Mesothelial cell of epicardium (in vitro differentiated cells): ENCODE measurements around a stretch of chr3.

DNA sequence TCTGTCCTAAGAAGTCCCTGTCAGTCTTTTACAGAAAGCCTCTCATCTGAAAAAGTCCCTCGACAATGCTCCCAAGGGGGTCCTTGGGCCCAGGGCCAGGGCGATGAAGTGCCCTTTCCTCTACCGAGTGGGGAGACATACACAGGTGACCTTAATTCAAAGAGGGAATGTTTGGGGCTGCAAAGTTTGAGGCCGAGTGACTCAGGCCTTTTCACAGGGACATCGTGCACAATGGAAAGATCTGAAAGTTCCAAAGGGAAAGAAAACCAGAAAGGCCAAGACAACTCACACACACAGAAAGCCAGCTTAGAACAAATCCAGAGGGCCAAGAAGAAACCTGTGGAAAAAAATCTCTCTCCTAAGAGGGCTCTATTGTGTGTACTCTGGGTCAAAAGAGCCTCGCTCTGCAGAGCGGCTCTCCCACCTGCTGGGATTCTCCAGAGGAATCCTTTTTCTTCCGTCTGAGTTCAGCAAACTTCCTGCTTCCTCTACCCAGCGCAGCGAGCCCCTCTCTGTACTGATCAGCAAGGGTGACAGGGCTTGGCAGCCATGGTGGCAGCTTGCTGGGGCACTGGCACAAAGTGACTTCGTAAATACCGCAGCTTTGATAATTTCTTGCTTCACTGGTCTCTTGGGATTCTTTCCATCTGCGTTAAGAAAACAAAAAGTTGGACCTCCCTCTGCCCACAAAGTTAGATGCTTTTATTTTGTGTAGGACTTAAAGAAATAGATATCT, 259.1 kb downstream of the OPA1 start:
- PRO-cap, result no peak

DNA sequence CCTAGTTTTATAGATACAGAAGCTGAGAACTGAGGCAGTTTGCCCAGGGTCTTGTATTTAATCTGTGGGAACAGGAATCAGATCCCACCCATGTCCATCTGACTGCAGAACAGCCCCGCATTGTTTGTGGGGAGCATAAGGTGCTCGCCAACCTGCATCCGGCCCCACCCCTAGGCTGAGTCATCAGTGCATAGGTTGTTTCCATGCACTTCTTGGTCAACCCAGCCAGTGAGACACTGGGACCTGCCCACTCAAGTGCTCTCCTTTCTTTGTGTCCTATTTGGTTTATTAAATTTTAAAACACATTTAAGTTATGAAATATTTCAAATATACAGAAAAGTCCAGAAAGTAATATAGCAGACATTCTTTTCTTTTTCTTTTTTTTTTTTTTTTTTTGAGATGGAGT, 266.2 kb downstream of the OPA1 start:
- PRO-cap, result no peak

DNA sequence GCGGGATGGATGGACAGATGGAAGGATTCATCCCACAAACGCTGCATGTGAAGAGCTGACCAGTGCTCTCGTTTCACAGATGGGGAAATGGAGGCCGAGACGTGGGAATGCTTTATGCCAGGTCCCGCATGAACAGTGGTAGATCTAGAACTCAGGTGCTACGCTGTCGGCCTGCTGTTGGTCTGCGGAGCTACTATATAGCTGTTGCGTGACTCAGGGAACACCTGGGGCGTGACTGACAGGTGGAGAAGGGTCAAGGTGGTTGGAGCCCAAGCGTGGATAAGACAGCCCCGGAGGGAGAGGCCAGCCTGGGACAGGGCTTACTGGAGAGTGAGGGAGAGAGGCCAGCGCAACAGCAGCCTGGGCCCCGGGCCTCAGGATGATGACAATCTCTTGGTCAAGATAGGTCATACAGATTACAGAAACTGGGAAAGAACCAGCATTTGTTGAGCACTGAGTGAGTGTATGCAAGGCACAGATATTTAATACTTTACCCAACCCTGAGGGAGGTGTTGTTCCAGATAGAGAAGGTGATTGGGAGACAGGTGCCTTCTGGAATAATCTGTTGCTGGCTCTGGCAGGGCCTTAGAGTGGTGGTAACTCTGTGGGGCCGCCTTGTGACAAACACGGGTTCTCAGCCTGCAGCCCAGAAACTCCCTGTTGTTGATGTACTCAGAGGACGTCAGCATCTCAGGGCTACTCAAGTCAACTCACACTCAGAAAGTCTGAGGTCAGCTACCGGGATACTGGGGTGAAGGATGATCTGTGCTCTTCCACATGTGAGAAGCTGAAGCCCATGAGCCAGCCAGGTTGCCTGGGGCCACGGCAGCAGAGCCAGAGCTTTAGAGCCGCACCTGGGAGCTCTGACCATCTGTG, 265.5 kb upstream of the HES1 start:
- PRO-cap, result no peak

GRCh38 chr3:193897906-193898134, 238.1 kb upstream of the HES1 start:
- PRO-cap, result no peak

GRCh38 chr3:193910652-193911447, 225.1 kb upstream of the HES1 start:
- PRO-cap, result no peak

DNA sequence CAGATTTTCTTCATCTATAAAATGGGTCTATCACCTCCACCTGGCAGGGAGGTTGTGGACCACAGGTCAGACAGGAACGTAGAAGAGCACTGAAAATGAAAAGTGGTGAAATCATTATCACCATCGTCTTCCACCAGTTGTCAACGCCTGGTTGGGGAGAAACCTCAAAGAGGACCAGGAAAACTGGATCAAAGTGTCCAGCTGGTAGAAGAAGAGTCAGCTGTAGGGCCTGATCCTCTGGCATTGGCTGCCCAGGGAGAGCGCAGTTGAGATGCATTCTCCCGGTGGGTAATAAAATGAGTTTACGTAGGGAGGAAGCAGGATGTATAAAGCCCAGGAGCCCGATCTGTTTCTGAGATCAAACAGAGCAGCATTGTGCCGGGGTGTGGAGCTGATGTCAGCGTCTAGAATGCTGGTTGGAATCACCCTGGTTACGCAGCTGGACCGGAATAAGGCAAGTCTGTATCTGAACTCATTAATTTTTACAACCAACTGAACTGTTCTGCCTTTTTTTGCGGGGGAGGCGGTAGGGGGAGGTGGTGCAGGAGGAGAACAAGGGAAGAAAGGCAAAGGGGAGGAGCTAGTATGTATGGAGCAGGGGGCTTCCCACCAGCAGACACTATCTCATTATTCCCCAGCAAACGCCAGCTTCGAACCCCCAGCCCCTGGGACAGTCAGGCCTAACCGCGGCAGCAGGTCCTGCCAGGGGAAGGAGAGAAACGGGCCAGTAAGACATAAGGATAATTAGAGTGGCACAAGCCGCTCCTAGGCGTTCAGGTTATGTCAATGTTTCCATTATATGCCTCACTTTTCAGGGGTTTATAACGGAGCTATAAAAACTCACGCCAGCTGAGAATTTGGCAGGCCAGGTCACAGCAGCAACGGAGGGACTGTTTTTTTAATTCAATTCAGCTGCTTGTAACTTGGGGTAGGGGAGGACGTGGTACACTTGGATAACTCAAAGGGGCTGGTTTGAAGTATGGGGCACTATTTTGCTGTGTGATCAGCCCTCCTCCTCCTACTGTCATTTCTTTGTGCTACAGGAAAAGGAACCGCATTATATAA, 175.4 kb upstream of the HES1 start:
- PRO-cap, result no peak

- PRO-cap, result no peak
These were observed 164.6 kb upstream of the HES1 start for GRCh38 chr3:193971227-193971861.

DNA sequence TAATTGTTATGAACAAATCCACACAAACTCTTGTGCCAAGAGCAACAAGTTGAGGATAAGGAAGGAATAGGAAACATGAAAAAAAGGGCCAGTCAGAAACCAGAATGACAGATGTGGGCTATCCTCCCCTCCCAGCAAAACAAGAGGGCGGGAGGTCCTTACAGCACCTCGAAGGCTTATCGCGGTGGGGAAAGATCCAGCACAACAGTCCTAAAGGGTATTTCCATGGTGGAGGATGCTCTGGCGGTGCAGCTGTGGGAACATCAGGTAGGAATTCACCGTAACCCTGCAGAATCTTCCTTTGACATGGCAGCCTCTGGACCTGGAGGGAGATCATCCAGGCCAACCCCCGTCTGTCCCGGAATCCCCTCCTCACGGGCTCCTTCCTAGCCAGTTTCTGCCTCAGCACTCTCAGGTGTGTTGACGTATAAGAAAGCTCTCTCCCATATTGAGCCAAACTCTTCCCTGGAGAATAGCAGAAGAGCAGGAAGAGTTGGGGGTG, 155.4 kb upstream of the HES1 start:
- PRO-cap, result no peak

DNA sequence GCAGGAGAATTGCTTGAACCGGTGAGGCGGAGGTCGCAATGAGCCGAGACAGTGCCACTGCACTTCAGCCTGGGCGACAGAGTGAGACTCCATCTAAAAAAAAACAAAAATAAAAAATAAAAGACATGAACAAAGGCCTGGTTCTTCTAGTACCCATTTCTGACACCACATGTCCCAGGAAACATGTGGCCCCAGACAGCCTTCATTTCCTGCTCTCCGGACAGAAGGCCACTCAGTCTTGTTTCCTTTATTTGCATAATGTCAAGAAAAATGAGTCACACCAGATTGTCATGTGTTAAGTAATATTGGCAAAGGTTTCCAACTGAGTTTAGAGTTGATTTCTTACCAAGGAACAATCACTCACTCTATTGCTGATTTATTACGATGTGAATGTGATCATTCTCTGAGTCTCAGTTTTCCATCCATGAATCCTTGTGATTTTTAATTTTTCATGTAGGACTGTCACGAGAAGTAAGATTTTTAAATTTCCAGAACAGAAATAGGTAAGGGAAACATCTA, 130.8 kb upstream of the HES1 start:
- PRO-cap, result no peak

DNA sequence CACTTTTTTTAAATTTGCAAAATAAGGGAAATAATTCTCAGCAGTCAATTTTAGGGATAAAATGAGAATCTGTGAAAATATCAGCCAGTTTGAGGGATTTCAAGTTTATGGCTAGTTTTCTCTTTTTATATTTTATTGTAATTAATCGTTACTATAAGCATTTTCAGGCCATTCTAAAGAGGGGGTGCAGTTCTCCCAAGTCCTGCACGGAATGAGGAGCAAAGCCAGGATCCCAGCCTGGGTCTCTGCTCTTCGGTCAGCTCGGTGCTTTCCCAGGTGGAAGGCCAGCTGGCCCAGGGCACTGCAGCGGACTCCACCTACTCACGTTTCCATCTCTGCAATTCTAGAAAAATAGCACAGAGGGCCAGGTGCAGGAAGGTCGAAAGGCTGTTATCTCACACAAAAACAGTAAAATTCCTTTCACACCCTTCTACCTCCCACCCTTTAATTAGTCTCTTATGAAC, 59.5 kb upstream of the HES1 start:
- PRO-cap, result no peak

DNA sequence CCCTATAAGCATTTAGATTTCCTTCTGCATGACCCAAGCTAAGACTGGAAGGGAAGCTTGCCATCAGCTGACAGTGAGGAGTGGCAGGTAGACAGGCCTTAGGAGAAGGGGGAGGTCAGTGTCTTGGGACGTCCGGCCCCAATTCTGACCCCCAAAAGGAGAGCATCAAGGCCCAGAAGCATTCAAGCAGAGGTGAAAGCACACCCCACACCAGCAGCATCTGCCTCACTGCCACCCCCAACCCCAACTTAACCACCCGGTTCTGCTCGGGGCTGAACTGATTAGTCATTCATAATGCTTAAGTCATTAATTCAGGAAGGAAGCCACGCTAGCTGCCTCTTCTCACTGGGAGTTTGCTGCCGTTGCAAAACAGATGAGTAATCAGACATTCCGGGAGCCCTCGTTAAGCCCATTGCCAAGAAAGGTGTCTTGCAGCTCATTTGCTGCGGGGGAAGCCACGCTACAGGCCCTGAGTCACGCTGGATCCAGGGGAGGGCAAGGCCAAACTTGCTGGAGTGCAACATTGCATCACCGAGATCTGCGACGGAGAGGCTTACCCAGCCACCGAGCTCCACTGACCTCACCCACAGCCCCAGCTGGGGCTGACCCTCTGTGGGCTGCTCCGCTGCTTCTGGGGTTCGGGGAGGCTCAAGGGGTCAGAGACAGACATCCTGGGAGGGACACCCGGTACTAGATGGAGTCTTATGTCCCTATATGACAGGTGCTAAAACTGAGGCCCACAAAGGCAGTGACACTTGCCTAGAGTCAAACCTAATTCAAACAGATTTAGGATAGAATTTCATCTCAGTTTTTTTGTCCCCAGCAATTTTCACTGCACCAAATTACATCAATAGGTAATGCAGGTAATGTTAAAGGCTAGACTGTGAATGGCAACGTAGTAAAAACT, 46.4 kb upstream of the HES1 start:
- PRO-cap, result no peak

DNA sequence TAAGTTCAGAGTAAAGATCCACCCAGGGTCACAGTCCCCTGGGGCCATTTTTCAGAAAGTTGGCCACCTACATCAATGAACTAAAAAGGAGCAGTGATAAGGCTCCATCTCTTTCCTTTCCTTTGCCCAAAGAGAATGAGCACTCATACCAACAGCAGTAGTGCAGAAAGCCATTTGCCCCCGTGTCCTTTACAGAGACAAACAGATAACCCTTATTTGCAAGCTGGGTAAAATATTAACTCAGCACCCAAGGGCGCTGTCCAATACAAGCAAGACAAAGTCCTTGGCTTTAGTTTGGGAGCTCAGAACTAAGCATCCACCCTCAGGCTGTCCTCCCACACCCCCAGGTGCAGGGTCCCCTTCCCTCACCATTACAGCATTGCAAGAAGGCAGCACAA, 34.4 kb upstream of the HES1 start:
- PRO-cap, result no peak

GRCh38 chr3:194134708-194134893, 1.3 kb upstream of the HES1 start:
- PRO-cap, result unidirectional peak, minus-strand start at chr3:194134741; bidirectional peak, plus-strand start at chr3:194135192, minus-strand start at chr3:194134860

- PRO-cap, result no peak
These were observed 1.9 kb downstream of the HES1 start for GRCh38 chr3:194137896-194138204.

DNA sequence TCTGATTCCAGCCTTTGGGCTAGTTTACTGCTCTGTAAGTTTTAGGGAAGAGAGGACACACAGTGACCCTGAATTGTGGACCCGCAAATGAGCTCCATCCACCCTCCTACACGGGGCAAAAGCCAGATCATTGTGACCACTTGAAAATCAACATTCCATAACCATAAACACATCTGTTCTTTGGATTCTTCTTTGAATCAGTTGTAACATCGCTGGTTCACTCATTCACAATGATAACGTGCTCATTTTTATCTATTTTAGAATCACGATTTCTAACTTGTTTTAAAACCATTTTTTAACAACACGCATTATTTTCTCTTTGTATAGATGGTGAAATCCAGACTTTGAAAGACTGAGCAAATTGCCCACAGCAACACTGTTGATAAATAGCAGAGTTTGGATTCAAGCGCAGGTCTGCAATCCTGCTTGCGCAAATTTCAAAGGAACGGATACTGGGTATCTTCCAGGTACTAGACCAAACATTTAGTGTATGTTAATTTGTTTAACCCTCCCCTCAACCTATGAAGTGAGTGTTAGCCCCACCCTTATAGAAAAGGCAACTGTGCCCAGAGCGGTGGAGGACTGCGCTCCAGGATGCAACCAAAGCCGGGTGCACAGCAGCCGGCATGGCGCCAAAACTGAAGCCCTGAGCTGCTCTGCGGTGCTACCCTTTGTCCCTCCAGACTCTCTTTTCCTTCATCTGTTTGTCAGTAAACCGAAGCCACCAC, 103.9 kb downstream of the CPN2 start:
- PRO-cap, result no peak

GRCh38 chr3:194261465-194261887, 89.7 kb downstream of the CPN2 start:
- PRO-cap, result no peak

DNA sequence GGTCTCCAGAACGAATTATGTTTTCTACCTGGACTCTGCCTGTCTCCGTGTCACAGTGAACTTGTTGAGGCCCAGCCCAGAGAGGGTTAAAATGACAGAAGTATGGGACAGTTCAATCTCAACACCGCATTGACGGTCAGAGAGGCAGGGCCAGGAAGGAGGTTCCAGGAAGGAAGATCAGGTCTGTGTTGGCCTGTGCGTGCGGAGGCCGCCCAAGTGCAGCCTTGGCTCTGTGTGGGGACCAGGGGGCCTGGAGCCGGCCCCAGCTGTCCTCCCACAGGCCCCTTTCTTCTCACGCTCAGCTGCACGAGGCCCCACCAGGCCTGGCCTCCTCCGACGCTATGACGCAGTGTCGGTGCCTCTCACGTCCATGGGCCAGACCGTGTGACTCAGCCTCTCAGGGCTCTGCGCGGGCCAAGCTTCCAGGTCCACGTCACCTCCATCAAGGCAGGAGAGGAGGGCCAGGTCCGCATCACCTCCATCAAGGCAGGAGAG, 83.3 kb downstream of the CPN2 start:
- PRO-cap, result no peak

GRCh38 chr3:194397975-194398406, 1.1 kb downstream of the GP5 start:
- PRO-cap, result no peak

DNA sequence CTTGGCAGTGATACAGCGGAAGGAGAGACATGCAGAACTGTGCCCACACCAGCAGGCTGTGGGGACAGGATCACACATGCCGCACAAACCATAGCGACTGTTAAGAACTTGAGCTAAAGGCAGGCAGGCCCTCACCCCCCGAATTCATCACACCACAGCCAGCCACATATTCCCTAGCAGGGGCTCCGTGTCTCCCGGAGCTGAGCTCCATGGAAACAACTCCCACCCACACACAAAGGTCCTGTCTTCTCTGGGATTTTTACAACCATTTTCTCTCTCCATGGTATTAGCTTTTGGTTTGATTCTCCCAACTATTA, 3.0 kb upstream of the GP5 start:
- PRO-cap, result no peak

GRCh38 chr3:194403135-194404093, 4.3 kb upstream of the GP5 start:
- PRO-cap, result no peak